ENCODE measurements around a stretch of chr1.

DNA sequence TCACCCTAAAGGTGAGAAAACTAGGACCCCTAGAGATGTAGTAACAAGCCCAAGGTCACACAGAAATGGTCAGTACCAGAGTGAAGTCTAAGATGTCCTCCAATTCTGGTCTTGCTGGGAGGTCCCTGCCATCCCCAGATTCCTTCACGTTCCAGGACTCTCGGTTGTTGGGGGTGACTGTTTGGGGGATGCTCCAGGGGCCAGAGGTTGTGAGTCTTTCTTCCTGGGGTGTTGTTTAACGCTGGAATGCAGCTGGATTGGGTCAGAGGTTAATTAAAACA is 811 bp downstream of the PRKAA2 start:
- RRBS = no CpG with 5 or more reads among the region's 3 CpGs

DNA sequence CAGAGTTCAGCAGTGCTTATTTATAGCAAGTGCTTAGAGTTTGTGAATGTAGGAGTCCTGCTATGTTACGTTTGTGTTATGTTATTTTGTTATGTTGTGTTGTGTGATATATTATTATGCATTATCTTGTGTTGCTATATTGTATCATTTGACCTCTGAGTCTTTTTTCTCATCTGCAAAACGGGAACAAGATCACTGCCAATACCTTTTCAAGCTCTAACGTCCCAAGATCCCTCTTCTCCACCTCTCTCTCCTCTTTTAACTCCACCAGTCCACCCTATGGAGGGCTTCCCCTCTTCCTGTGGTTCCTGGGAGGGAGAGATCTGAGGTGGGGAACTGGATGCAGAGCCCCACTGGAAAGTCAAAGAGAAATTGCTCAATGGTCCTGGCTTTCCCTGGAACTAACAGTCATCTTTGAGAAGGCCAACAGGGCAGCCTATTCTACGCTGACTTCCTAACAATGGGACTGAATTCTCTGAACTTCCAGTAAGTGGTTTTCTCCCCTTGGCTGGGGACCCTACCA is 55.6 kb downstream of the C8B start:
- RRBS = no CpG with 5 or more reads among the region's 4 CpGs

DNA sequence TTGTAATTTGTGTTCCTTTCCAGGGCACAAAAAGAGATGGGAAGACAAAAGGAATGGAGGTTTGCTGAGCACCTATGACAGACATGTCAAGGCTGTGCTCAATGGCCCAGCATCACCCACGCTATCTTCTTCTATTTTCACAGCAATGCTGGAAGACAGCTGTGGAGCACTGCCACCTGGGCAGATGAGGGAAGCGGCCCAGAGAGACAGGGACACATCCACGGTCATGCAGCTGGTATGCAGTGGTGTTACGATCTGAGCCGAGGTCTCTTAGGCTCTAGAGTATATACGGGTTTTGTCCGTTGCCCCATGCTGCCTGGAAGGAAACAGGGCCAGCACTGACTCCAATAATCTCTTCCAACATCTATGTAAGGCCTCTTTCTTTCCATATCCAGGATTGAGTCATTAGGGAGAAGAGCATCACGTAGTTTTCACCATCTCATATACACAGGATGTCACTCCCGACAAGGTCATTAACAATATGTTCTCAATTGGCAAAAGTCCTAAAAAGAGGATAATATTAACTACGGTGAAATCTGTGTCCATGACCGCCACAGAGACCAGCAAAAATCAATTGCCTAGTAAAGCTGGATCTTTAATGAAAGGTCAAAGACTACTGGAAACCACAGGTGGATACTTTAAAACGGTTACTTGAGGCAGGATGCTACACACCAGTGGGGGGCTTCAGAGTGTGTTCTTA is 4.4 kb downstream of the C8B start:
- RRBS = no CpG with 5 or more reads among the region's 12 CpGs

- RRBS = no CpG with 5 or more reads among the region's 6 CpGs
Observed at GRCh38 chr1:57816609-57817041, 392.8 kb upstream of the DAB1 start.

GRCh38 chr1:58256563-58257058 is 289.9 kb downstream of the OMA1 start:
- RRBS = no CpG with 5 or more reads among the region's 2 CpGs

DNA sequence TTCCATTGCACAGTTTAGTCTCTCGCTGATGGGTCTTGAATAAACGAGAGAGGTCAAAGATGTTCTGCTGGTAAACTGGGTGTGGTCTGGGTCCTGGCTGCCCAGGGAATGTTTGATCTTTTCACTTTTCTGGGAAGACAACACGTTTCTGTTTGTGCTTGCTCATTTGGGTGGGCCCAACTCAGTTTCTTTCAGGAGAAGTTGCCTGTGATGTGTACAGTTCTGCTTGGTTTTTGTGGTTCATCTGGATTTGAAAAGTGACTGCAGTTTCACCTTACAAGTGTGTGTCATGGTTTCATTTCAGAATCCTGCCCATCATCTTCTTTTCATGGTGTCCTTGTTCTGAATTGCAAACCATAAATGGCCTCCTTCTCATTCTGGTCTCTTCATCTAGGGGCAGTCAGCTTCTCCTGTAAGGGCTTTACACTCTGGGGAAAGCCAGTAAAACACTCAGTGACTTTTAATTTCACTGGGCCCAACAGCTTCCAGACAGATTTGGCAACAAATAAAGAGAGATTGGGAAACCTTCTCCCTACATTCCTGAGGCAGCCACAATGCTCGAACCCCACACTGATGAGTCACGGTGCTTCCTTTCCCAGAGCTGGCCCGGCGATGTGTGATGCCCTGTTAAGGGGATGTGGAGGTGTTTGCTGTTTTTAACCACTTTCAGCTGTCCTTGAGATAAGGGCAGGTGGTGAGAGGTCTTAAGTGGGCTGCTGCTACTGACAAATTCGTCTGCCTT is 7.3 kb upstream of the TACSTD2 start:
- RRBS = no CpG with 5 or more reads among the region's 8 CpGs

GRCh38 chr1:58881319-58881832 is 97.5 kb upstream of the JUN start:
- RRBS = no CpG with 5 or more reads among the region's 5 CpGs

DNA sequence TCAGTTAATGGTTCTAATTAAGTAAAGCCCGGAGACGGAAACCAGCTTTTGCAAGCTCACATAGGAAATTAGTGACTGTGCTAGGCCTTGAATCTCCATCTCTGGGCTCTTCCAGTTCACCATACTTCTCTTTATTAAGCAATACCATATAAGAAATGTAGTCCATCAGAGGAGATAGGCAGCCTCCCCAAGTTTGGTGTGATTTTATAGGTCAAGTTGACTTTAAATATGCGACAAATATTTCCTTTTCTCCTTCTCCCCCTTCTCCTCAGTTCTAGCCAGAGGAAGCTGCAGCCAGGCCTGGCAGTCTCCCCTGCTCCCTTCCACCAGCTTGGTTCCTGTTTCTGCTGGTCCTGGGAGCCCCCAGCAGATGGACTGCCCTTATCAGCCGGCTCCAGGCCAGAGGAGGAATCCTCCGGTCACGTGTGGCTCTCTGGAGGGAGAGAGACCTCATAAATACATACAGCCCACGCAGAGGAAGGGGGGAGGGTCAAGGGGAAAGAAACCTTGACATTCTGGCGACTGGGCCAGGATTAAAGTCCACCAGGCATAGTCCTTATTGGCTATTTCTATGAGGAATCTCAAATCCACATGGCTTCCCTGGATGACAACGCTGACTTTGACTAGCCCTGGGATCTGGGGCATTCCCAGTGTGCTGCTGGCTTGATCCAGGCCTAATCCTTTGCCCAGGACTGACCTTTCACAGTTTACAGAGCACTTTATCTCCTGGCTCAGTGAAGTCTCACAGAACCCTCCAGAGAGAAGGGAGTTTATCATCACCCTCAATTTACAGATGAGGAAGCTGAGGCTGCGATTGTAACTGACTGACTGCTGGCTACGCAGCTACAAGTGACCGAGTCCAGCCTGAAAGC is 115.2 kb upstream of the JUN start:
- RRBS = no CpG with 5 or more reads among the region's 12 CpGs

DNA sequence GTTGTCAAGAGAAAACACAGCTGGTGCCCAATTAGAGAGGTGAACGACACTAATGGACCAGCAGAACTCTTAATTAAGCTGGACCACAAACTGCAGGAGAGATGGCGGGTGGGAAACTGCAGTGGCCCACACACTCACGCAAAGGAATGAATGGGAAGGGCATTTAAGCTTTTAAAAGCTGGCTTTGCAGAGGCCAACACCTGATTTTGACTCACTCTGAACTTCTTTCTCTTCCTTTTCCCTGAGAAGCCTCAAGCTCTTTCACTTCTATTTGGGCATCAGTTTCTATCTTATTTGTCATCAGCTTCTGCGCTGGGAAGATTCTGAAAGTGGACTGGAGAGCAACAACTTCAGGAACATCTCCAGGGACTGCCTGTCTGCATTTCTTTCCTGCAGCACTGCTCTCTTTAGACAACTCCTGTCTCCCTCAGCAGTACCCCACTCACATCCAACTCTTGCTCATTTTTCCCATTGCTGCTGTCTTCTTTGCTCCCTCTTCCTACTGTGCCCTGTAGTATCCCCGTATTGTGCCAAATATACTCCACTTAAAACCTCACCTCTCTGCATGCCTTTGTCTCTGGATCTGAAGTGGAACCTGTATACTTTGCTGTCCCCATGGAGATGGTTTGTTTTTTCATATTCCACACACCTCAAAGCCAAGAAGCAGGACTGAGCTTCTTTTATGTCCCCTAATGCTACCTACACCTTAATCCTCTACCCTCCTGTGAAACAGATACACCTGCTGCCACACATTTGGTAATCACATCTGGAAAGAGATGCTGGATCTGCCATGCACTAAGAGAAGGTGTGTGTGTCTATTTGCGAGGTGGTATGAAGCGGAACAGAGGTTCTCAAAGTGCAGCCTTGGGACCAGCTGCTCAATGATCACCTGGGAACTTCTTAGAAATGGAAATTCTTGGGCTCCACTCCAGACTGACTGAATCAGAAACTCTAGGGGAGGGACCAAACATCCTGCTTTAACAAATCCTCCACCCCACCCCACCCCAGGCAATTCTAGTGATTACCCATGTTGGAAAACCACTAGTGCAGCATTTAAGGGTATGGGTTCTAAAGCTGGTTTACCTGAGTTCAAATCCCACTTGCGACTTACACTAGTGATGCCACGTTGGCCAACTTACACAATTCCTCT is 143.5 kb upstream of the JUN start:
- RRBS = no CpG with 5 or more reads among the region's 9 CpGs

- RRBS = no CpG with 5 or more reads among the region's 2 CpGs
Observed at GRCh38 chr1:59487362-59487860, 190.5 kb downstream of the FGGY start.

DNA sequence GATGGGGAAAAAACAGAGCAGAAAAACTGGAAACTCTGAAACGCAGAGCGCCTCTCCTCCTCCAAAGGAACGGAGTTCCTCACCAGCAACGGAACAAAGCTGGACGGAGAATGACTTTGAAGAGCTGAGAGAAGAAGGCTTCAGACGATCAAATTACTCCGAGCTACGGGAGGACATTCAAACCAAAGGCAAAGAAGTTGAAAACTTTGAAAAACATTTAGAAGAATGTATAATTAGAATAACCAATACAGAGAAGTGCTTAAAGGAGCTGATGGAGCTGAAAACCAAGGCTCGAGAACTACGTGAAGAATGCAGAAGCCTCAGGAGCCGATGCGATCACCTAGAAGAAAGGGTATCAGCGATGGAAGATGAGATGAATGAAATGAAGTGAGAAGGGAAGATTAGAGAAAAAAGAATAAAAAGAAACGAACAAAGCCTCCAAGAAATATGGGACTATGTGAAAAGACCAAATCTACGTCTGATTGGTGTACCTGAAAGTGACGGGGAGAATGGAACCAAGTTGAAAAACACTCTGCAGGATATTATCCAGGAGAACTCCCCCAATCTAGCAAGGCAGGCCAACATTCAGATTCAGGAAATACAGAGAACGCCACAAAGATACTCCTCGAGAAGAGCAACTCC is 237.1 kb downstream of the FGGY start:
- RRBS = no CpG with 5 or more reads among the region's 18 CpGs

- RRBS = no CpG with 5 or more reads among the region's 16 CpGs
Observed at GRCh38 chr1:59673428-59674339, 141.1 kb upstream of the HOOK1 start.

DNA sequence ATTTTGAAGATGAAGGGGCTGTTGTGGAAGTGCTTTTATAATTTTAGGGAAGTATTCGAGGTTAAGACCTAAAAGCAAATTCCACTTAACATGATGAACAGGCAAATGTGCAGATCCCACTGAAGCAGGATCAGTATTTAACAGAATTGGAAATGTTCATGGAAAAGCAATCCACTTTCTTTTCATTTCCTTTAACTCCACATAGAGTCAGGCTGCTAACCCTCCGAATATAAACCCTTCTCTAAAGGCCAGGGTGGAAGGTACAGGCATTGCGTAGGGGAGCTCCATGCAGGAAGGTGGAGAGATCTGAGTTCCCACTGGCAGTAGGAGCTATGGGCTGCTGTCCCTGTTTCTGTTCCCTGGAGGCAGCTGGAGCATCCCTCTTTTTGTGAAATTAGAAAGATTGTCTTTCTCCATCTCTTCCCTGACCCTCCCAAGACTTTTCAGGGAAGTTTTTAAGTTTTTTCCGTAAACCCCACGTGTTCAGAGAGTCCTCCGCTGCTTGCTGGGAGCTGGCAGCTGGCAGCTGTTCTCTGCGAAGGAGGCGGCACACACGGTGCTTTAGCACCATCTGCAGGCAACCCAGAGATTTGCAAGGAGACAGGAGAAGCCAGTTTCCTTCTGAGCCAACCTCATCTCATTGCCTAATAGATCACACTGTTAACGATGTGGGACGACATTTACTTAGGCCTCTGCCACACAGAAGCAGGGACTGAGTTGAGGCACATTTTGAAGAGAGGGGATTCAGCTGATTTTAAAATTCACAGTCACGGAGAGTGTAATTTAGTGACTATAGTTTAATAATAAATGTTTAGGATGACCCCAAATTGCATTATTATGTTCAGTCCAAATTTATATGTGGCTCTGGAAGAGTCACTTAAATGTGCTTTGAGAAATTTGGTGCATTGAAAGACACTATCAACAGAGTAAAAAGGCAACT is 55.4 kb upstream of the HOOK1 start:
- RRBS = no CpG with 5 or more reads among the region's 12 CpGs

DNA sequence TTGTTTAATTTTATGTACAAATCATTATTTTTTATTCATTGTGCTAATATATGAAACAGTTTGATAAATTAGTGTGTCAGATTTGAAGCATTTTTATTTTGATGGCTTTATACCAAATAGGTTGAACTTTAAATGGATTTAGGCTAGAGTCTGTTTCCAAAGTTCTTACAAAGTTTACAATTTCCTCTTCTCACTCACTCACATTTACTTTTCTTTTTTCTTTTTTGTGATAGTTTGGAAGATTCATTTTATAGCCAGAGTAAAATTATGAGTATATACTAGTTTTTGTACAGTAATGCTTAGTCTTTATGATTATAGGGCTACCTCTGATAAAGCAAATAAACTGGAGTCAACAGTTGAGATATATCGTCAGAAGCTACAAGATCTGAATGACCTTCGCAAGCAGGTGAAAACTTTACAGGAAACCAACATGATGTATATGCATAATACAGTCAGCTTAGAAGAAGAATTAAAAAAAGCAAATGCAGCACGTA is 33.3 kb downstream of the HOOK1 start:
- RRBS = no CpG with 5 or more reads among the region's 3 CpGs

DNA sequence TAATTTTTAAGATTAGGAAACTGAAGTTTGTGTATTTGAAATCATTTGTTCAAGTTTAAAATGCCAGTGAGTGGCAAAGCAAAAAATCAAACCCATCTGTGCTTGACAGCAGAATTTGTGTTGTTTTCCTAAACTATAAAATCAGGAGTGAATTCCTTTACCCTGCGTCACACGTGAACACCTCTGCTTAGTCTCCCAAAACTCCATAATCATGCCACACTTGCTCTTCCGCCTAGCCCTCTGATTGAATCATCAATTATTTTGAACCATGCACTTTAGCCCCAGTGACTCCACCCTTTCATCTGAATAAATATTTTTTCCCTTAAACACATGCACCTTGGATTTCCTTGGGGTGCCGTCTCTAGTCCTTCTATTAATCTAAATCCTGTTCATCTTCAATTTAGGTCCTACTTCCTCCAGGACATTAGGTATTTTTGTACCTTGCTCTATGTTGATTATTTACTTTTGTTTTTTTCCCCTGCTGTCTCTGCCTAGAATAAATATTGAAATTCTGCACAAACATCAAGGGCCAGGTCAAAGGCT is 9.7 kb upstream of the CYP2J2 start:
- RRBS = no CpG with 5 or more reads among the region's 4 CpGs

DNA sequence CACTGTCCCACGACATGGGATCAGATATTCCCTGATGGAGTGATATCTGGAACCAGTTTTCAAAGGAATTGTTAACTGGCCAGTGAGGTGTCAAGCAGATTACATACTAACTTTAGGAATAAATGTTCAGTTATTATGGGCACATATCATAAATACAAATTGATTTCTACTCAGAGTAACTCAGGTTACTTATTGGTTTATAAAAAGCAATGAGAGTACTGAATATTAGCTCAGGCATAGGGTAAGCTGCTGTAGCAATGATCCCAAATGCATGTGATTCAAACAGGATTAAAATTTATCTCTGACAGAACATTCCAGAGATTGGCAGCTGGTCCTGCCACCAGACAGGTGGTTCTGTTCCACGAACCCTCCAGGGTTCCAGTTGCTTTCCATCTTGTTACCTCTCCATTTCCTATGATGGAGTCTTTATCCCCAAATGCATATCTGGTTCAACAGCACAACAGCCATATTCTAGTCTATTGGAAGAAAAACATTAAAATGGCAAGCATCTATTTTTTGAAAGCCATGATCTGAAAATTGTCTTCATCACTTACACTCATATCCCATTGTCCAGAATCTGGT is 10.3 kb upstream of the CYP2J2 start:
- RRBS = no CpG with 5 or more reads among the region's 2 CpGs

GRCh38 chr1:61049658-61050955 is 32.3 kb upstream of the NFIA start:
- RRBS = 2% methylated on average over 45 of the region's 94 CpGs

GRCh38 chr1:61084019-61084367 is 1.6 kb downstream of the NFIA start:
- RRBS = 35% methylated on average over 2 of the region's 7 CpGs

Data from HGPS cell (cell line).